Sciatic nerve (tissue), 1 donor: ENCODE measurements around a stretch of chr6.

- PRO-cap: no peak
These were observed 8.8 kb upstream of the GSTA3 start for GRCh38 chr6:52918205-52918739.

GRCh38 chr6:52976469-52977346 is 18.4 kb downstream of the GSTA4 start:
- PRO-cap: no peak

DNA sequence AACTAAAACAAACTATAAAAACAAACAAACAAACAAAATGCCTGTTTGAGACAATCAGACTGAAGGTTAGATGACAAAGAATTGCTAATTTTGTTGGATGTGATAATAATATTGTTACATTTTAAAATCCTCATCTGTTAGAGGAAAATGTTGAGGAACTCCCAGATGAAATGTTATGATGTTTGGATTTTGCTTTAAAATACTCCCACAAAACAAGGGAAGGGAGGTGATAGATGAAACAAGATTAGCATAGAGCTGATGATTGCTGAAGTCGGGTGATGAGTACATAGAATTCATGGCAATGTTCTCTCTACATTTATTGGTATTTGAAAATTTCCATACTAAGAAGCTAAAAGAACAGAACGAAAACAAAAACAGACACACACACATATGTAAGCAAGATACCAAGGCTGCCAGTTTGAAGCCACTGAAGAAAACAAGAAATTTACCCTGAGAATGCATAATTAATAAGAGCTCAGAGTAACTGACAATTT is 1.6 kb downstream of the GSTA4 start:
- PRO-cap: unidirectional peak, plus-strand start at position 258 of the sequence

DNA sequence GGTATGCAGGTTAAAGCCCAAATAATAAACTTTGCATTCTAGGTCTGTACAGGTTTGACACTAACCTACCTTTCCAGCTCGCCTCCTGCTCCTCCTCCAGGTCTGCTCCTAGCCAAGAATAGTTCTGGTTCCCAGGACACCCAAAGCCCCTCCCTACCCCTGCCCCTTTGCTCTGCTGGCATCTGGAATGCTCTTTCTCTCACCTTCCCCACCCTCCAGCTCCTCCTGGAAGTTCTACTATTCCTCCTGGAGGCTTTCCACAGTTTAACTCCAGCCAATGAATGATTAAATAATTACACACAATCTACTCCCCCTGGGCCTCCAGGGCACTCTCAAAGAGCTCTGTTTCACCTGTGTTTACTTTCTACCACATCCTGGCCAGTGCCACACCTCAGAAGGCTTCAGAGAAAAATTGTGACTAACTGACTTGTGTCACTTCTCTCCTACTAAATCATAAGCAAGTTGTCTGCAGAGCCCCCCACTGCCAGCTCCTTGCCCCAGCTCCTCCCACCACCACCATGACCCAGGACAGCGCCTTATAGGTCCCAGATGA is 36.2 kb downstream of the GCM1 start:
- PRO-cap: no peak

GRCh38 chr6:53192816-53193202 is 44.2 kb upstream of the GCM1 start:
- PRO-cap: no peak

DNA sequence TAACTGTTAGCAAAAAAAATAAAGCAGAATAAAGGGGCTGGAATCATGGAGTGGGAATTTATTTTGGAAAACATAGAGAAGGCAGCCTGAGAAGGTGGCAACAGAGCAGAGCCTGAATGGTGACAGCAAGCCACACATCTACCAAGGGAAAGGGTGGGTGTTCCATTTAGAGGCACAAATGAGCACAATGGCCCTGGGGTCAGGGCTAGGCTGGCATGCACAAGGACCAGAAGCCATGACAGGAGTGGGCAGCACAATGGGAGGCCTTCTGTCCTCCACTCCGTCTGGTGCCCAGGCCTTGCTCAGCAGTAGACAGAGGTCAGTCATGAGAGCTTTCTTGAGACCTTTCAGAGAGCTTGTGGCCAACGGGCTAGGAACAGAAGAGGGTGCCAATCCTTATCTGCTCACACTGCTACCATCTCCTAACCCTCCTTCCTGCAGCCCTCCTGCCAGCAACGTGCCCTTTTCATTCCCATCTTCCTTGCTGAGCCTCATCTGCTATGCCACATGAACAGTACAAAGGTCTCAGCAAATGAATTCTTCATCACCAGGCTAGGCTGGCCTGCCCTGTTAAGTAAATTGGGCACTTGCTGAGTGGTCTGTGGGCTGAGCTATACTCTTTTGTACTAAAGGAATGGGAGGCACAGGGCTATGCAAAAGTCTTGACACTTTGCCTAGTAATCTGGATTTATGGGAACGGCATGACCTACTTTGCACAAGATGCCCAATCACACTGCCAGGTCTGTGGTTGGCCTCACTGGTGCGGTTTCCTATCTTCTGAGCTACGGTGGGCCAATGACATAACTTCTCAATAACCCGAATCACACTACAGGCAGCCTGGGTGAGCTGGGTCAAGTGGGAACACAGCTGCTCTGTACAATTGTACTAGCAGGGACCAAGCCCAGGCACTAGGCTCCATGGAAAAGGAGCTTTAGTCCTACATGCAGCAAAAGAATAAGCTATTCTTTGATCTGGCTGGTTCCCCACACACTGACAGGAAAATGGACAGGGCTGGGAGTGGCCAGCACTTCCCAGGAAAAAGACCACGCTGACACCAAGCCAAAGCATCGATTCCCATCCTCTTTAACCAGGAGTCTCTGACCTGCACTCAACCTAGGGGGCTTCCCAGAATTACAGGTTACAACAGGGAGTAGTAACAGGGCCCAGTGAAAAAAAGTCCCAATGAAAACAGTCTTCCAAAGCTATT is 47.9 kb downstream of the ELOVL5 start:
- PRO-cap: no peak

- PRO-cap: no peak
These were observed 44.9 kb downstream of the ELOVL5 start for GRCh38 chr6:53303657-53304398.

- PRO-cap: no peak
These were observed 7.4 kb downstream of the ELOVL5 start for GRCh38 chr6:53341180-53341919.

DNA sequence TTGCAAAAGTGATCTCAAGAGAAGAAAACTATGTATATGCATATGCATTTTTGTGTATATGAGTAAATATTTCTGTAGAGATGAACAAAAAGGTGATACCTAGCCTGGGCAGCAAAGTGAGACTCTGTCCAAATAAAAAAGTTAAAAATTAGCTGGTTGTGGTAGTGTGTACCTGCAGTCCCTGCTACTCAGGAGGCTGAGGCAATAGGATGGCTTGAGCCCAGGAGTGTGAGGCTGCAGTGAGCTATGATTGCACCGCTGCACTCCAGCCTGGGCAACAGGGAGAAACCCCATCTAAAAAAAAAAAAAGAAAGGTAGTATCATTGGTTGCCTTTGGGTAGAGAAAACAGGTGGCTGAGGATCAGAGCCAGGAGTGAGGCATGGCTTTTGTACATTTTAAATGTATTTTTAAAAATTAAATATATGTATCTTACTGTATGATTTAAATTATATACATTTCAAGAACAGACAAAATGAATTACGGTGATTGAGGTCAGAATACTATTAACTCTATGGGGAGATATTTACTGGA is 50.8 kb downstream of the KLHL31 start:
- PRO-cap: no peak

GRCh38 chr6:53618893-53619330 is 46.6 kb downstream of the KLHL31 start:
- PRO-cap: no peak

GRCh38 chr6:53633605-53633823 is 32.0 kb downstream of the KLHL31 start:
- PRO-cap: no peak

DNA sequence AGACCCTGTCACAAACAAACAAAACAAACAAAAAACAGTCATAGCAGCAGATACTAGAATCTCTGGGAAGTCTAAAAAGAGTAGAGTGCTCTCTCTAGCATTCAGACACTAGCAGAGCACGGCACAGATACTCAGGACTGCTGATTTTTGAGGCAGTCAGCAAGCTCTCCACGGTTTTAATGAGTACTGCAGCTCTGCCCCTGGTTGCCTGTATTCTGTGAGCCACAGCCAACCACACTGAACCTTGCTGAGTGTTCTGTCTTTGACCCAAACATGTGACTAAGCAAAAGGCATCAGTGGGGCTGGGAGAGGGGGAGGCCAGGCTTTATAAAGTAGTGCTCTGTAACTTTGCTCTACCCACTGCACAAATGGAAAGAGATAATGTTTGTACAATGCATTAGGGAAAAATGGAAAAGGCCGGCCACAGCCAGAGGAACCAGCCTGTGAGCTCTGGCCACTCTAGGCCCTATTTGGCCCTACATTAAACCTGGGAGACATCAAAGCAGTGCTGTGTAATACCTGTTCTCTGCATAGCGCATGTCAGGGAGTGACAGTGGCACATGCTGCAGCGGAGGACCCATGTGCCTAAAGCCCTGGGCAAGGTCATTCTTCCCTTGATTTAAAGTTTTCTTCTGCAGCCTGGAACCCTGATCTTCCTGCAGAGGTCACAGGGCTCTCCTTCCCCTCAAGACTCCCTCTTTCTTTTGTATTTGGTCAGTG is 22.0 kb downstream of the KLHL31 start:
- PRO-cap: no peak

- PRO-cap: no peak
These were observed 10.9 kb downstream of the KLHL31 start for GRCh38 chr6:53654636-53655043.

- PRO-cap: no peak
These were observed 59.8 kb upstream of the LRRC1 start for GRCh38 chr6:53735036-53735389.

- PRO-cap: no peak
These were observed 32.7 kb downstream of the LRRC1 start for GRCh38 chr6:53827272-53828050.

DNA sequence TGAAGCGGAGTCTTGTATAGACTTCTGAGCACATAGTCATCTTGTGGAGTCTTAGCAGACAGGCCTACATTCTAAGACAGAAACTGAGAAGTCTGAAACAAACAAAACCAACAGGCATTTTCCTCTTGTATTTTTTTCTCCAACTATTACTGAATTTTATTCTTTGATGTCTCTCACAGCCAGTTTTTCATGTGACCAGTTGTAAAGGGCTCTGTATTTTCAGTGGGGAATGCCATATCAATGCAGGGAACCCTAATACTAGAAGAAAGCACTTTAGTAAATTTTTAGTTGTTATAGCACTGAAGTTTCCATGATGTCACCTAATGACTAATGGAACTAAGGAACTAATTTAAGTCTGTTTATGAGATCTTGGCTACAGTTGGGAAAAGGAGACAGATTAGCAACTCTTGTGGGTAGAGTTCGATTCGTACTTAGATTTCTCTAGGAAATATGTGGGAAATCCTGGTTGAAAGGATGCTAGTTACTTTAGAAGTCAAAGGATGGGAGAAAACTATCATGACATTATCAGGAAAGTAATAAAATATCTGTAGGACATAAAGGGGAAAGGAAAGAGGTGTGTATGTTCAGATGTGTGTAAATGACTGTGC is 103.2 kb downstream of the LRRC1 start:
- PRO-cap: no peak

DNA sequence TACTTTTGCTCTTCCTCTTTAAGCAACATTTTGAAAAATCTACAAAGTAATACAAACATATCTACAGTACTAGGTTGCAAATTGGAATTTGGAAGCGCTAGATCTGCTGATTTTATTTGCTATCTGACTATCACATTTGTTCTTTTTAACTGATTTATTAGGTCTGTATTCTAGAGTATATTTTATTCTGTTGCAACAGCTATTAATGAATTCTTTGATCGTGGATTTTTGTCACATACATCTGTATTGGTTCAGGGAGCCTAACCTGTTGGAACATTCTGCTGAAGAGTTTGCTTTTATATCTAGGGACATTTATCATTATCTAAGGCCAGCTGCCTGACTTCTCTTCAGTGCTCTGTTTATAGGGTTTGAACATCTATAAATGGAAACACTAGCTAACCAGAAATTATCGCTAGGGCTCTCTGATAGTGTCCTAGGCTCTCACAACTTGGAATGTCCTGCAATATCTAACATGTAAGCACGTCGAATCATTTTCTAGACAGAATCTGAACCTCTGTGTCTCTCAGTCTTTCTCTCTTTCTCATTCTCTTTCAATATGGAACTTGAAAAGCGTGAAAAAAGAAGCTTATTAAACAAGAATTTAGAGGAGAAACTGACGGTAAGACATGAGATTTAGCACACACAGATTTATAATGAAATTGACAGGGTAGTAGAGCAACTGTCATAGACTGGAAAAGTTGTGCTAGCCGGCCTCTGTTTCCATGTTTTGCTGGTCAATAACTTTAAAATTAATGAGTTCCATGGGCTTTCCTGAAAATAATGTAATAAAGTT is 92.6 kb upstream of the MLIP start:
- PRO-cap: no peak

- PRO-cap: no peak
These were observed 57.8 kb downstream of the FAM83B start for GRCh38 chr6:54904345-54904743.

GRCh38 chr6:56091007-56091783 is 156.2 kb downstream of the COL21A1 start:
- PRO-cap: no peak

DNA sequence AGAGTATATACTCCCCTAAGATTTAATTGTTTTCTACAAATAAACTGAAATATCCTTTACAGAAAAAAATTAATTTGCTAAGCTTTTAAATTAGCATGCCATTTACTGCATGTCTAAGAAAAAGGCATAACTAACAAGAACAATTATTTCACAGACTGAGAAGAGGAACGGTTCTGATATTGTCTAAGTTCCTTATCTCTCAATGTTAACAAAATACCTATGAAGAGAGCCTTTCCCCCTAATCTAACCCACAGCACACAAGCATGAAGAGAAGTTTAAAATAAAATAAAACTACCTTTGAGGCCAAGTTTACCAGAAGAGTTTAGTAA is 291.9 kb upstream of the COL21A1 start:
- PRO-cap: no peak